Prostate gland (tissue), 2 donors: ENCODE measurements around a stretch of chr20.

- PRO-cap = no peak
- RAMPAGE, long total RNA, 2 experiments = no peak in any of the 2 experiments
These were observed 2.3 kb downstream of the CBLN4 start for GRCh38 chr20:56002941-56003400.

DNA sequence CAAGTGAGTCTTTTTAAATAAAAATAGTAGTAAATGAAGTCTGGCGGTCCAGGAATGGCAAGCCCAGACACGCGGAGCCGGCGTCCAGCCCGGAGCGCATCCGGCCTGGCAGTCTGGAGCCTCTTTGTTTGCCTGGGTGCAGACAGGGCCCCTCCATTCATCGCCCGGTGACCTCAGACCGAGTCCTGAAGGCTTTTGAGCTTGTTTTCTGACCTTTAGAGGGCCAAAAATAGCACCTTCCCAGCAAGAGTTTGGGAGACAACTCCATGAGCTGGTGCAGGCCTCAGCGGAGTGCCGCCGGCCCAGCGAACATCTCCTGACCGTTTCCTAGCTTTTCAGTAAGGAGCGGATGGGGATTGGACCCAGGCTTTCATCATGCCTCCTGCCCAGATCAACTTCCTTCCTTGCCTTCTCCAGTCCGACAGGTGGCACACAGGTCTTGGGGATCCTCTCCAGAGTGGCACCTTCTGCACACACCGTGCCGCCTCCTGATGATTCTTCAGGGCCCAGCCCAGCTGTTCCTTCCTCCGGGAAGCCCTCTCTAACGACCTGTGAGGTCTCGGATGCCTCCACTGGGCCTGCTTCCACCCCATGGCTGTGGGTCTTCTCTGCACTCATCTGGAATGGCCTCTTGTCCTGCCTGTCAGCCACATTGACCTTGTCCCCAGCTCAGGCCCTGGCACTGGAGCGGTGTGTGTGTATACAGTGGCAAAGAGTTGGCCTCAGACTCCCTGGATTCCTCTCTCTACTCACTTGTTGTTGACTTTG is 1.2 kb downstream of the FAM210B start:
- PRO-cap = bidirectional peak, plus-strand start at position 116 of the sequence, minus-strand start at position 115 of the sequence
- RAMPAGE, long total RNA, 2 experiments = no peak in any of the 2 experiments

DNA sequence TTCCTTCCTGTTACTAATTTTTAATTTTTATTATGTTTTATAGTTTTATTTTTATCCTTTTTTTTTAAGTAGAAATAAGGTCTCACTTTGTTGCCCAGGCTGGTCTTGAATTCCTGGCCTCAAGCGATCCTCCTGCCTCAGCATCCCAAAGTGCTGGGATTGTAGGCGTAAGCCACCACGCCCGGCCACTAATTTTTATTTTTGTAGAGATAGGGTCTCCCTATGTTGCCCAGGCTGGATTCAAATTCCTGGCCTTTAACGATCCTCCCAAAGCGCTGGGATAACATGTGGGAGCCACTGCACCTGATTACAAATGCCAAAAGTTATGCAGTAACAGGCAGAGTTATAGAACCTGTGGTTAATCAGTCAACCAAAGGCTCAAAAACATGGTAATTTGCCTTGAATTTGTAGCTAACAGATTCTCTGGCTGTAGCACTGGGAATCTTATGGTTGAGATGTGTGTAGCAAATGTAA is 9.1 kb downstream of the RTF2 start:
- PRO-cap = no peak
- RAMPAGE, long total RNA, 2 experiments = no peak in any of the 2 experiments

DNA sequence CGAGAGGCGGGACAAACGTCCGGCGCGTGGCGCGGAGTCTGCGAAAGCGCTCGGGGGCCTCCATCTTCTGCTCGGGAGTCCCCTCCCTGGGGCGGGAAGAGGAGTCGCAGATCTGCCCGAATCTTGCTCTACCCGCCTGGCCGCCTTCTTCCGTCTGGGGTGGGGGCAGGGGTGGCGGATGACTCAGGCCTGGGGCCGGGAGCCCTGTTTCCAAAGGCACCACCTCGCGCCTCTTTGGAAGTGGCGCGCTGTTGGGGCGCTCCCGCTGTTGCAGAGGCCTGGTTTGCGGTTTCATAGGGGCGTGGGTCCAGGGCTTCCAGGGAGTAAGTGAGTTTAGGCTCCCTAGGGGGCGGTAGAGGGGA is 2.8 kb upstream of the TFAP2C start:
- PRO-cap = no peak
- RAMPAGE, long total RNA, 2 experiments = no peak in any of the 2 experiments

DNA sequence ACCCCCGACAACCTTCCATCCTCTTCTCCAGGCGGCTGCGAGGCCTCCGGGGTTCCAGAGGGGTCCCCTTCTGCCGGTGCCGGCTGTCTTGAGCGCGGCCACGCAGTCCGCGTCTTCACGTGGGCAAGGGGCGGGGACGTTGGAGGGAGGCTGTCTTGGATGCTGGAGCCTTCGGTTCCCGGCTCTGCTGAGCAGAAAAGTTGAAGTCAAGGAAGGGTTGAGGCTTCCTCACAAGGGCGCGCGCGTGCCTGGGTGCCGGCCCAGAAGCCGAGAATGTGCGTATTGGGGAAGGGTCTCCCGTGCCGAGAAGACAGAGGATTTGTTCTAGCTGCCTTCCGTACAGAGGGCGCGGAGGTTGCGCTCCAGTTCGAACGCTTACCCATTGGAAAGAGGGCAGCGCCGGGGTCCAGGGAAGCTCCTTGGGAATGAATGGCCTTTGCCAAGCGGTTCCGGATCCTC is 2.3 kb upstream of the TFAP2C start:
- PRO-cap = unidirectional peak, plus-strand start at position 392 of the sequence
- RAMPAGE, long total RNA, 2 experiments = no peak in any of the 2 experiments

- PRO-cap = no peak
- RAMPAGE, long total RNA, 2 experiments = start-site peak on the plus strand in 1 of 2 experiments, at chr20:56631973-56632529 at its widest, 8 reads per replicate
These were observed 3.0 kb downstream of the TFAP2C start for GRCh38 chr20:56632014-56632582.

DNA sequence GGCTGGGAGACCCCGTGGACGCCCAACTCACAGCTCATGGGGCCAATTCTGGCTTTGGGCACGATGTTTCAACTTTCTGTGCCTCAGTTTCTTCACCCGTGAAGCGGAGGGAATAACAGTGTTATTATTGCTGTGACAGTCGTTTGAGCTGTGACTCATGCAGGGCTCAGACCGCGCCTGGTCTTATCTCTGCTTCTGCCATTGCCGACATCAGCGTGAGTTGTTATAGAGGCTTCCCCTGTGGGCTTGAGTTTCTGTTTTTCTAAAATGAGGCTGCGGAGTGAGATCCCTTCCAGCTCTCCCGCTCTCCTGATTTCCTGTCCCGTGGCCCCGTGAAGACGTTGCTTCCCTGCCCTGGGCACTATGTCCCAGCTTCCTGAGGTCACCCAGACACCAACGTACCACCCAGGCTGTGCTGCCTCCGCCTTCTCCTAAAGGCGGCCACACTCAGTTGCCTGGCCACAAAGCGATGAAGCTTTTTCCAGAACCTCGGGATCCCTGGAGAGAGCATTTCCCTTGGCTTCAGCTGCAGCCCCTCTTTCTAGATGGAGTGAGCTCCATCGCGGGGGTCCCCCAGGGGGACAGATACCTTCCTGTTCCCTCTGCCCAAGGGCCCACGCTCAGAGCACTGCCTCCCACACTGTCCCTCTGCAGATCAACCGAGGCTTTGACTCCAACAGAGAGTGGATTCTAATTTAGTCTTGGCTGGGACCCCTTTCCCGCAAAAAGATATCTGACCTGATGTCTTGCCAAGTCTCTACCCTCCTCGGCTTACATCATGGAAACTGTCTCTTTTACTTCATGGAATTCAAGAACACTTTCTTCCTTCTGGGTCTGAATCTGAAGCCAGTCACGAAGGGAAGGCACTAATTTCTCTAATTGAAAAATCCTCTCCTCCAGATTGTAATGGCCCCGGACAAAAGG is 278.3 kb downstream of the BMP7 start:
- PRO-cap = no peak
- RAMPAGE, long total RNA, 2 experiments = no peak in any of the 2 experiments

DNA sequence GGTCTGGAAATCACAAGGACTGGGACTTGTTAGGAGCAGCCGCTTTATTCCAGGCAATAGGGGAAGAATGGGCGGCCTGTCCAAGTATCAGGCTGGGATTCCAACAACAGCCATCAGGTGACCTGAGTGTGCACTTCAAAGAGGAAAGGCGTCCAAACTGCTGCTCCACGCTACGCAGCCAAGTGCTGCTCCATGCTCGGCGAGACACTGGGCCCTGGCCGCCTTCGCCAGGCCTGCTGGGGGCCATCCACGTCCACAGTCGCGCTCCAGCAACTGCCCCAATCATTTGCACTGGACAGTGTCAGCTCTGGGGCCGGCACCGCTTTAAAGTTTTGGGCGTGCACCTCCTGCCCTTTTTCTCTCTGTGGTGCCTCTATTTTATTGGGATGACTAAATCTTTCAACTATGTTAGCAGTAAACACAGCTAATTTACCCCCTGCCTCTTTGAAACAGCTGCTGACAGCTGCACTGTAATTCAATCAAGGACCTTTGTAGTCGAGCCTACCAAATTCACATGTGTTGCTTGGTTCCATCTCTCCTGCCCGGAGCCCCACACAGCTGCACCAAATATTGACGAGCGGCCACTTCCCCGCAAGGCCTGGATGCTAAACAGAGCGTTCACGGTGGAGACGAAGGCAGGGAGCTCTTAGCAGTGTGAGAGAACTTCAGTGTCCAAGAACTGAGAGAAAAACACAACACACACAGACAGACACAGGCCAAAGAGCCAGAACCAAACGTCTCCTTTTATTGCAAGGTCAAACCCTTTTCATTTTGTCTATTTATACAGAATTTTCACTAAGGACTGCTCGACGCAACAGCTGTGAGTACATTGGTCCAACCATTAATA is 98.2 kb downstream of the BMP7 start:
- PRO-cap = no peak
- RAMPAGE, long total RNA, 2 experiments = no peak in any of the 2 experiments

- PRO-cap = no peak
- RAMPAGE, long total RNA, 2 experiments = no peak in any of the 2 experiments
These were observed 56.4 kb downstream of the BMP7 start for GRCh38 chr20:57210110-57210427.

DNA sequence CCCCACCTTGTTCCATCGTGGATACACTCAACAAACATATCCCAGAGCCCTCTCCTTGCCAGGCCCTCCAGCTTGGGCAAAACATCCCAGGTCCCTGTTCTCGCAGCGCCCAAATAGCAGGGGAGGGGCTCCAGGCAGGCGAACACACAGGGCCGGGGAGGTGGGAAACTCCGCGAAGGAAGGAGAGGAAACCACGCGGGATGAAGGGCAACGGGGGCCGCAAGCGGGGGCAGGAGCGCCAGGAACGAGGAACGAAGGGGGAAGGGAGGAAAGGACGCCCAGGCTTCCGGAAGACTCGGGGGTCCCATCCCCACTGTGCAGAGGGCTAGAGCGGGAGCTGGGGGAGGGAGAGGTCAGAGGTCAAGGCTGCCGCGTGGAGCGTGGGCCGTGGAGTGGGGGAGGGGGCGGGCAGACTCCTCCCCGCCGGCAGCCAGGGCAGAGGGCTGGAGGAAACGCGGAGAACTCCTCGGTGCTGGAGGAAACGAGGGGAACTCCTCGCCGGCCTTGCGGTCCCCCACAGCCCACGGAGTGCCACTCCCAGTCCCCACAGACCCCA is 1.4 kb upstream of the RBM38 start:
- PRO-cap = no peak
- RAMPAGE, long total RNA, 2 experiments = no peak in any of the 2 experiments

GRCh38 chr20:57440534-57441594 is 49.7 kb downstream of the RBM38 start:
- PRO-cap = bidirectional peak, plus-strand start at chr20:57441004, minus-strand start at chr20:57440849; bidirectional peak, plus-strand start at chr20:57441318, minus-strand start at chr20:57441165; bidirectional peak, plus-strand start at chr20:57441371, minus-strand start at chr20:57441395
- RAMPAGE, long total RNA, 2 experiments = no peak in any of the 2 experiments

DNA sequence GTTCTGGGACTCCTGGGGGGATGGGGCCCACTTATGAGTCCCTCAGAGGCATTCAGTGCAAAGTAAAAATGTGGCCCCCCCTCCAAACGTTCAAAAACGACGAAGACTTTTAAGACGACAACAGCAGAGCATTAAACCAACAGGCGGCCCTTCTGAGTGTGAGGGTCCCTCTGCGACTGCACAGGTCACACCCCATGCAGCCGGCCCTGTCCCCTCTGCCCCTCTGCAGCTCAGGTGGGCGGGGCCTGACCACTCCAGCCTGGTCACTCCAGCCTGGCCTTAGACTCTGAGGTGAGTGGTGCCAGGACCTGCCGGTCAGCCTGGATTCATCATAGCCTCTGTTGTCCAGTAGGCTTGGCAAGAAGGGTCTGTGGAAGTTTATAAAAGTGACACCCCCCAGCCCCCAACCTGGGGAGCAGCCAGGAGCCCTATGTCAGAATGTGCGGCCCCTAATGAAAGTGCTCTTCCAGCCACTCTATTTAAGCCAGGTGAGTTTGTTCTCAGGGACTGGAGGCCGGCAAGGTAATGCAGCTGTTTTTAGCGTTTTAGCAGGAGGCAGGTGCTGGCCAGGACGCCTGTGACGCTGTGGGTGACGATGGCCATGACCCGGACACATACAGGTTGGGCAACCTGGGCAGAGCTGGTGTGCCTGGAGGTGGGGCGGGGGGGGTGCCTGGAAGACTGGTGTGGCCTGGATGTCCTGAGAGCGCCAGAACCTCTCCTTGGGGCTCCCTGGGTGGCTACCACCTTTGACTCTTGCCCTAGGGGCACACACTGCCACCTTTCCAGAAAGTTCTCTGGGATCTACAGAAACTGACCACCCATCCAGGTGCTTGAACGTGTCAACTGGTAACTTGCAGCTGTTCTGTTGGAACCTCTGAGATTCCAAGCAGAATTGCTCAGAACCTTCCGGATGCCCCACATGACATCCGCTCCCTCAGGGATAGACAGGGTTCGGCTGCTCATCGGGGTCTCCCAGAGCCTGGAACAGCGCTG is 51.6 kb downstream of the RBM38 start:
- PRO-cap = no peak
- RAMPAGE, long total RNA, 2 experiments = no peak in any of the 2 experiments

DNA sequence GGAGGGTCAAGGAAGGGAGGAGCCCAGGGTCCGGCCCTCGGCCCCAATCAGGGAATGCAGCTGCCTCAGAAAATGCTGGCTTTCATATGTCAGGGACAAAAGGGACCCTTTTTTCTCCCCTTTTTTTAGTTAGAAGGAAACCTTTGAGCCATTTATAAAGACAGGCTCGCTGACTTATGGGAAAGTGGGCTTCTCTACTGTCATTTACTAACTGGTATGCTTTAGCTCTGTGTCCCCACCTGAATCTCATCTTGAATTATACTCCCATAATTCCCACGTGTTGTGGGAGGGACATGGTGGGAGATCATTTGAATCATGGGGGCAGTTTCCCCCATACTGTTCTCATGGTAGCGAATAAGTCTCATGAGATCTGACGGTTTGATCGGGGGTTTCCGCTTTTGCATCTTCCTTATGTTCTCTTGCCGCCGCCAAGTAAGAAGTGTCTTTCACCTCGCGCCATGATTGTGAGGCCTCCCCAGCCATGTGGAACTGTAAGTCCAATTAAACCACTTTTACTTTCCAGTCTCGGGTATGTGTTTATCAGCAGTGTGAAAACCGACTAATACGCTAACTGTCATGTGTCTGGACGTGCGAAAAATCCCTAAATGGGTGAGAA is 41.8 kb downstream of the CTCFL start:
- PRO-cap = no peak
- RAMPAGE, long total RNA, 2 experiments = no peak in any of the 2 experiments

GRCh38 chr20:57540906-57541577 is 16.1 kb upstream of the CTCFL start:
- PRO-cap = no peak
- RAMPAGE, long total RNA, 2 experiments = no peak in any of the 2 experiments

DNA sequence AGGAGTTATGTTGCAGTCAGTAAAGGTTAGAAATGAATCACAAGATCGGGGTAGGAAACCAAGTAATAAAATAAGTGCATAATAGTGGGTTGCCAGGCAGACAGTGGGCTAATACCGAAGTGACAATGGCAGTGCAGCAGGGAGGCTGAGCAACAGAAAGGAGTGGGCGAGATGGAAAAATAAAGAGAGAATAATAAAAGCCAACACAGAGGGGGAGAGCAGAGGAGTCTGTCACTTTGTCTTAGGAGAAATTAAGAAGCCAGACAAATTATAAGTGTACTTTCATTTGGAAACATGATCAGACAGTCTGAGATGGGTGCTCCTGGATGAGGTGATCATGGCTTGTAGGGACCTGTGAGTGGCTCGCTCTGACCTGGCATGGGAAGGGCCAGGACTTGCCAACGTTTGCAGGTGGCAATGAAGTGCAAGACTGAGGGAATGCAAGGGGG is 15.6 kb upstream of the PCK1 start:
- PRO-cap = no peak
- RAMPAGE, long total RNA, 2 experiments = no peak in any of the 2 experiments

- PRO-cap = no peak
- RAMPAGE, long total RNA, 2 experiments = no peak in any of the 2 experiments
These were observed 31.5 kb upstream of the ZBP1 start for GRCh38 chr20:57651289-57652533.

- PRO-cap = no peak
- RAMPAGE, long total RNA, 2 experiments = no peak in any of the 2 experiments
These were observed 10.5 kb downstream of the PMEPA1 start for GRCh38 chr20:57698877-57700115.

GRCh38 chr20:57747906-57748312 is 38.1 kb upstream of the PMEPA1 start:
- PRO-cap = no peak
- RAMPAGE, long total RNA, 2 experiments = no peak in any of the 2 experiments

DNA sequence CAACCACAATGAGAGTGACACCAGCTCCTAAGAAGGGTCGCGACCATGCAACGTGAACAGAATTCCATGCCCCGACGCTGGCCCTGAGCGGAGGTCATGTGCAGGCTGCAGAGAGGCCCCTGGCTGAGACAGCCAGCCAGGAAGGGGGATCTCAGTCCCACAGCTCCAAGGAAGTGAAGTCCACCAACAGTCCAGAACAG is 200.1 kb upstream of the C20orf85 start:
- PRO-cap = no peak
- RAMPAGE, long total RNA, 2 experiments = no peak in any of the 2 experiments

DNA sequence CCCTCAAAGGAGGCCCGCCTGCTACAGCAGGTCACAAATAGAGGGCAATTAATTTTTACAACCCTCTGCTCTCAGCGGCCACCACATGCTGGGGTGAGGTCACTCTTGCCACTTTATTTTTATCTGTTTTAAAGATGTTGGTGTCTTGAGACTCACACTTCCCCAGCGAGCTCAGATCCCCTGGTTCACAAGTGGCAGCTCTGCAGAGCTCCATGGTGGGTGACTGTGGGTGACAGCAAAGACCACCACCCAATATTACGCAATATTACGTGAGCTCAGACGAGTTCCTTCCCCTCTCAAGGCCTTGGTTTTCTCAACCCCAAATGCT is 193.1 kb upstream of the C20orf85 start:
- PRO-cap = no peak
- RAMPAGE, long total RNA, 2 experiments = no peak in any of the 2 experiments